Mononuclear cell (primary cell): ENCODE measurements around the genes TMEM106B and ENSG00000226690.

DNA sequence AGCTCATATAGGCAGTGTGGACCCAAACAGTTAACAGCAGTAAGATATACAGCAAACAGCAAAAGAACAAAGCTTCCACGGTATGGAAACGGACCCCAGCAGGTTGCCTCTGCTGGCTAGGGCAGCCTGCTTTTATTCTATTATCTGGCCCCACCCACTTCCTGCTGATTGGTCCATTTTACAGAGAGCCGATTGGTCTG, 58.1 kb downstream of the COL28A1 start:
- RRBS = no CpG with 5 or more reads among the region's 3 CpGs

GRCh38 chr7:7641436-7641815, 874 bp downstream of the UMAD1 start:
- RRBS = no CpG with 5 or more reads among the region's 12 CpGs

DNA sequence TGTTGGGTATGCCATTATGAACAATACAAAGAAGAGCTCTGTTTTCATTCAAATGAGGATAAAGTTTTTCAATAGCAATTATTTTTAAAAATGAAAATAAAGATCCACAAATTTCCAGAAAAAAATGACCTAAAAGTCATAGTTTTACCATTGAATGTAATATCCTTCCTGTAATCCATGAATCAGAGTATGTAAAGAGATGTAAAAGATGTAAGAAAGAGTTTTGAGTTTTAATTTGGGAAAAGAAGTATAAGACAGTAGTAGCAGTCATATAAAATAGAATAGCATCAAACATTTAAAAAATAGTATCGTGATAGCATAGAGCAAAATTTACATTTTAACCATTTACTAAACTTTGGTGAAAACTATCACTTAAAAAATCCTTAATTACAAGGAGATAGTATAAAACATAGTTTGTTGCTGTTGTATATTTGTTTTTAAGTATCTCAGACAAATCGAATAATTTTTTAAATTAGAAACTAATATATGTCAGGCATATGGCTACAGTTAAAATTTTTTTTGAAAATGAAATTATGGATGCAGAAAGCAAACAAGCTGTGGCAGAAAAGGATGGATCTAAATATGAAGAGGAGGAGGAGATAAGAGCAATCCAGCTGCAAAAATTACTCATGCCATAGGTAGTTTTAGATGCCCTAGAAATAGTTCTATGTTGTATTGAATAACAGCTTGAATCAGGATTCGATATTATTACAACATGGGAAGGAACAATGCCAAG, 2.7 kb downstream of the RPA3 start:
- RRBS = no CpG with 5 or more reads among the region's 3 CpGs

DNA sequence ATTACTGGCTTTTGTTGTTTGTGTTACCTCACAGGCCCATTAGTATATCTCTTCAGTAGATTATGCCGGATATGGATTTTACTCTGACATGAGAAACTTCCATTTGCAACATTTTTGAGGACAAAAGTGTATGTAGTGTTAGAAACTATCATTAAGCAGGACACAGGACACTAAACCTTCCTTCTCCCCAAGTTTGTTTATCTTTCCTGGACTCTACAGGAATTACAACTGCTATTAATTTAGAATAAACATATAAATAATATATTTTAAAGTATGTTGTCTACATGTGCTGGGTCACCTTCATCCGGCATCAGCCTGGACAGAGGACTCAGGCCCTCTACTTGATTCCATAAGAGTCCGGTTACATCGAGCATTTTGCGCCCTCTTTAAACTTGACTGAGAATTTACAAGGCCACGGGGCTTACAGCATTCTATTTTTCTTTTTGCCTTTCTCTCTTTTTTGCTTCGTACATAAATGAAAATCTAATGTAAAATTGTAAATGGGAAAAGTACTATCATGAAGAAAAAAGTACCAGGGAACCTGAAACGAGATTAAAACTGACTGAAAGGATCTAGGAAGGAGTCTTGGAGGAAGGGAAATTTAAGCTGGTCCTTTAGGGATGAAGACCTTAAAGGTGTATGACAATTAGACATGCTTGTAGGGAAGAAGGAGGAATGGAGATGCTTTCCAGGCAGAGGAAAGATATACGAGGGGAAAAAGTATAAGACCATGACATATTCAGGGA, 40.8 kb upstream of the RPA3 start:
- RRBS = 100% methylated on average over 1 of the region's 9 CpGs

GRCh38 chr7:7762103-7762987, 43.9 kb upstream of the RPA3 start:
- RRBS = no CpG with 5 or more reads among the region's 12 CpGs

GRCh38 chr7:7944389-7945402, 23.9 kb upstream of the GLCCI1 start:
- RRBS = no CpG with 5 or more reads among the region's 9 CpGs

DNA sequence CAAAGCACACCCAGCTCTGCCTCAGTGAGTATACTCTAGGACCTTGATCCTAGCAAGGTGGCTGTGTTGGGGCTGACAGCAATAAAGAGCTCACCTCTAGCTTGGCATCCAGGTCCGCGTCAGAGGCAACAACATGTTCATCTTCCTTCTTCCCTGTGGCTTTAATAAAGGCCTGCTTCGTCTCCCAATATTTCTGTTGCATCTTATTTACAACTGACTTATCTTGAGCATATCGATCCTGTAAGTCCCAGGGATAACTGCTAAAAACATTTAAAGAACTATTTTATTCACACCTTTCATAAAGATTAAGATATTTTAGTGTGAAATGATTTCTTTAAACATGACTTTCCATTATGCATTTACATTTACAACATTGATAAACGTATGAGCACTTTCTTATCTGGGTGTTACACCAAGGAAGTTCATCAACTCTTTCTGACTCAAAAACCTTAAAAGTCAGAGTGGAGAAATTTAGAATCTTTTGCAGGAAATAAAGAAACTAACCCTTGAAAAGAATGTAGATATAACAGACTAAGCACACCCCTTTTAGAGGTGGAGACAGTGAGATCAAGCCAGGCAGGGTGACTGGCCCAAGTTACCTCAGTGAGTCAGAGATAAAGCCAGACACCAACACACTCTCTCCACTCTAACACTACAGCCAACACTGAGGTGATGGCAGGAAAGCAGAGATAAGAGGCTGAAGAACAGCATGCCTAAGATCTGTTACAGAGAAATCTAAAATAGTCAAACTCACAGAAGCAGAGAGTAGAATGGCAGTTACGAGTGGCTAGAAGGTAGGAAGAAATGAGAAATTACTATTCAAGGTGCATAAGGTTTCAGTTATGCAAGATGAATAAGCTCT, 29.2 kb downstream of the ICA1 start:
- RRBS = no CpG with 5 or more reads among the region's 6 CpGs

- RRBS = 5% methylated on average over 7 of the region's 16 CpGs
Observed at GRCh38 chr7:8262438-8262759, 432 bp upstream of the ICA1 start.

GRCh38 chr7:10934237-10934799, 5.6 kb downstream of the NDUFA4 start:
- RRBS = no CpG with 5 or more reads among the region's 3 CpGs

DNA sequence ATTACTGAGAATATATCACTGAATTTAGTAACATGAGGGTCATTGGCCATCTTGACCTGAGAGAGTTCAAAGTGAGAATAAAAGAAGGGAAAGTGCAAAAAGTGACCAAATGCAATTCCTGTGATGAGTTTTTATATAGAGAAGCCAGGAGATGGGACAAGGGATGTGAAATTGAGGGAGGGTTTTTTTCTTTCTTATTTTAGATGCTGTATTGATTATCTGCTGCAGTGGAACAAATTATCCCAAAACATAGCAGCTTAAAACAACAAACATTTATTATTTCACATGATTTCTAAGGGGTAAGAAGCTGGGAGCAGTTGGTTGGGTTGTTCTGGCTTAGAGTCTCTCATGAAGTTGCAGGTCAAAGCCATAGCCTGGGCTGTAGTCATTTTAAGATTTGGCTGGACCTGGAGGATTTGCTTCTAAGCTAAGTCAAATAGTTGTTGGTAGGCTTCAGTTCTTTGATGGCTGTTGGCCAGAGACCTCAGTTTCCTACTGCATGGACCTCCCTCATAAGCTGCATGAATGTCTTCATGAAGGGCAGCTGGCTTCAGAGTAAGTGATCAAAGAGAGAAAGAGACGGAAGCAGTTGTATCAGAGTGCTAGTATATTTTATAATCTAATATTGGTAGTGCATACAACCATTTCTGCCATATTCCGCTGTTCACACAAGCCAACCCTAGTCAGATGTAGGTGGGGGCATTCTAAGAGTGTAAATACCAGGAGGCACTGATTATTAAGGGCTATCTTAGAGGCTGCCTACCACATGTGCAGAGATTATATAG, 23.8 kb downstream of the PHF14 start:
- RRBS = no CpG with 5 or more reads among the region's 2 CpGs

- RRBS = no CpG with 5 or more reads among the region's 32 CpGs
Observed at GRCh38 chr7:11636197-11637147, 195.5 kb downstream of the THSD7A start.

GRCh38 chr7:12210860-12212001, at the start of gene TMEM106B:
TMEM106B (plus strand) TSS chr7:12211294.
- RRBS = 3% methylated on average over 14 of the region's 74 CpGs

DNA sequence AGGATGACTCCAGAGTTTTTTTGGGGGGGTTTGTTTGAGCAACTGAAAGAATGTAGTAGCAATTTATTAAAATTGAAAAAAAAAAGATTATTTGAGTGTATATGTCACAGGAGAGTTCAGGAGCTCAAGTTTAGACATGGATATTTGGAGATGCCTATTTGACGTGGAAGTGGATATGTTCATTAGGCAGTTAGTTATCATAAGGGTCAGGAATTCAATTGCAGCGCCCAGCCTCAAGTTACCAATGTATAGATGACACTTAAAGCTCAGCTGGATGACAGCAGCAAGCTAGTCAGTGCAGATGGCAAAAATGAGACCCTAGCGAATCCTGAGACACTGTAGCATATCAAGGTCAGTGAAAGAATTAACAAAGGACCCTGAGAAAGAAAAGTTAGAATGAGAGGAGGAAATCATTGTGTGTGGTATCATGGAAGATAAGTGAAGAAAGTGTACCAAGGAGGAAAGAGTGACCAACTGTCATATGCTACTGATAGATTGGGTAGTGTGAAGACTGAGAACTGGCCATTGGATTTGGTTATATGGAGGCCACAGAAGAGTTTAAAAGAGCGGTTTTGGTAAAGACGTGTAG, 5.3 kb downstream of the TMEM106B start:
- RRBS = no CpG with 5 or more reads among the region's 5 CpGs

GRCh38 chr7:12504386-12504585, at the start of gene ENSG00000226690:
ENSG00000226690 (plus strand) TSS chr7:12504441.
- RRBS = no CpG with 5 or more reads among the region's 1 CpG

GRCh38 chr7:12685482-12686116, 1.8 kb upstream of the ARL4A start:
- RRBS = no CpG with 5 or more reads among the region's 15 CpGs

DNA sequence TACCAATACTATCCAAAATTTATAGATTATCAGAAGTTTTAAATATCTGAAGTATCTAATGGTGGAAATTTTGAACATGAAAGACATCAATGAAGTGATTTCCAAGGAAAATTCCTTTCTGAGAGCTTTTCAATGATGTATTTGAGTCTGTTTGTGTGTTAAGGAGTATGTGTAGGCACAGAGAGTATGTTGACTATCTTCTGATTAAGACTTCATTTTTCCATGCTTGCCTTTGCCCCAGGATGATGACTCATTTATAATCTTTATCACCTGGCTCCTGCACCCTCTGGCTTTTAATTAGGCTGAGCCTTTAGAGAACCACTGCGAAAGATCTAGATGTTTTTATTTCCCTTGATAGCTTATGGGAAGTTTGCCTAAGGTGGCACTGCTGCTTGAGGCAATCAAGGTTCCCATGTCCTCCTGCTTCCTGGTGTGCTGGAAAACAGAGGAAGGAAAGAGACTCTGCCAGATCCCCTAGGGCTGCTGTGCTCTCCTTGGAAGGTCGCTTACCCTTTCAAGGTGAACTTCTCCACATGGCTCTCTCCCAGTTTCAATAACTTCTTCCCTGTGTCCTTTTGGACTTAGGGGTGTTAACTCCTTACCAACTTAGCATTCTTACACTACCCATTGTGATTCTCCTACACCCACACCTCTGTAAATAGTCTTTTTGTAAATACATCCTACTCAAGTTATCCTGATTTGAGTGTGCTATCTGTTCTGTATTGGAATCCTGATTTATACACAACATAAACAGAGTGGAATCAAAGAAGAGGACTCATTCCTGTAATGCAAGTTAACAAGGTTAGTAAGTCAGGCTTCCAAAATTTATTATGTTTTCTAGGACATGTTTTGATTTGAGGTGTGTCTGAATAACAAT, 114.7 kb downstream of the ARL4A start:
- RRBS = no CpG with 5 or more reads among the region's 2 CpGs

GRCh38 chr7:13980051-13980610, 9.3 kb downstream of the ETV1 start:
- RRBS = no CpG with 5 or more reads among the region's 3 CpGs

GRCh38 chr7:16644378-16645610, 760 bp downstream of the ANKMY2 start:
- RRBS = 3% methylated on average over 12 of the region's 64 CpGs

GRCh38 chr7:16667879-16668546, 22.0 kb downstream of the BZW2 start:
- RRBS = no CpG with 5 or more reads among the region's 9 CpGs

- RRBS = no CpG with 5 or more reads among the region's 4 CpGs
Observed at GRCh38 chr7:16740107-16740584, 13.4 kb upstream of the TSPAN13 start.